Sigmoid colon (tissue), 4 donors: Measurements from ENCODE around the genes UNKL, MAPK8IP3 and FAHD1.

DNA sequence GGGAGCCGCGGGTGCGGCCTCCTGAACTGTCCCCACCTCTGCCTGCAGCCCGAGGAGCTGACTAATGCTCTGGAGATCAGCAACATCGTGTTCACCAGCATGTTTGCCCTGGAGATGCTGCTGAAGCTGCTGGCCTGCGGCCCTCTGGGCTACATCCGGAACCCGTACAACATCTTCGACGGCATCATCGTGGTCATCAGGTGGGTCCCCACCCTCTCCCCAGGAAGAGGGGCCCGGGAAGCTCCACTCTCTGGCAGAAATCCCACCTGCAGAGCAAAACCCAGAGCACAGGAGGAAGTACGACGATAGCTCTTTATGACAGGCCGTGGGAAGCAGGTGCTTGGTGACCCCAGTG is 20.0 kb downstream of the TPSG1 start:
- PRO-cap: no peak
- RAMPAGE, long total RNA, 4 experiments: no peak in any of the 4 experiments

- PRO-cap: no peak
- RAMPAGE, long total RNA, 4 experiments: no peak in any of the 4 experiments
Measured at GRCh38 chr16:1210794-1211270, 14.2 kb downstream of the TPSG1 start.

DNA sequence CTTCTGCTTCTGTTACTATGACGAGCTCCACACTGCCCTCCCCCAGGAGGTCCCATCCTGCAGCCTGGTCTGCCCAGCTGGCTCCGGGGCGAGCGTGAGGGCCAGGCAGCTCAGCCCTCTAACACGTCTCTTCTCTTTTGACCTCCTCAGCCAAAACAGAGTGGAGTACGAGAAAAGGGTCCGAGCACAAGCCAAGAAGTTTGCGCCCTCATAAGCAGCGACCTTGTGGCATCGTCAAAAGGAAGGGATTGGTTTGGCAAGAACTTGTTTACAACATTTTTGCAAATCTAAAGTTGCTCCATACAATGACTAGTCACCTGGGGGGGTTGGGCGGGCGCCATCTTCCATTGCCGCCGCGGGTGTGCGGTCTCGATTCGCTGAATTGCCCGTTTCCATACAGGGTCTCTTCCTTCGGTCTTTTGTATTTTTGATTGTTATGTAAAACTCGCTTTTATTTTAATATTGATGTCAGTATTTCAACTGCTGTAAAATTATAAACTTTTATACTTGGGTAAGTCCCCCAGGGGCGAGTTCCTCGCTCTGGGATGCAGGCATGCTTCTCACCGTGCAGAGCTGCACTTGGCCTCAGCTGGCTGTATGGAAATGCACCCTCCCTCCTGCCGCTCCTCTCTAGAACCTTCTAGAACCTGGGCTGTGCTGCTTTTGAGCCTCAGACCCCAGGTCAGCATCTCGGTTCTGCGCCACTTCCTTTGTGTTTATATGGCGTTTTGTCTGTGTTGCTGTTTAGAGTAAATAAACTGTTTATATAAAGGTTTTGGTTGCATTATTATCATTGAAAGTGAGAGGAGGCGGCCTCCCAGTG is 8.7 kb upstream of the BAIAP3 start:
- PRO-cap: no peak
- RAMPAGE, long total RNA, 4 experiments: no peak in any of the 4 experiments

DNA sequence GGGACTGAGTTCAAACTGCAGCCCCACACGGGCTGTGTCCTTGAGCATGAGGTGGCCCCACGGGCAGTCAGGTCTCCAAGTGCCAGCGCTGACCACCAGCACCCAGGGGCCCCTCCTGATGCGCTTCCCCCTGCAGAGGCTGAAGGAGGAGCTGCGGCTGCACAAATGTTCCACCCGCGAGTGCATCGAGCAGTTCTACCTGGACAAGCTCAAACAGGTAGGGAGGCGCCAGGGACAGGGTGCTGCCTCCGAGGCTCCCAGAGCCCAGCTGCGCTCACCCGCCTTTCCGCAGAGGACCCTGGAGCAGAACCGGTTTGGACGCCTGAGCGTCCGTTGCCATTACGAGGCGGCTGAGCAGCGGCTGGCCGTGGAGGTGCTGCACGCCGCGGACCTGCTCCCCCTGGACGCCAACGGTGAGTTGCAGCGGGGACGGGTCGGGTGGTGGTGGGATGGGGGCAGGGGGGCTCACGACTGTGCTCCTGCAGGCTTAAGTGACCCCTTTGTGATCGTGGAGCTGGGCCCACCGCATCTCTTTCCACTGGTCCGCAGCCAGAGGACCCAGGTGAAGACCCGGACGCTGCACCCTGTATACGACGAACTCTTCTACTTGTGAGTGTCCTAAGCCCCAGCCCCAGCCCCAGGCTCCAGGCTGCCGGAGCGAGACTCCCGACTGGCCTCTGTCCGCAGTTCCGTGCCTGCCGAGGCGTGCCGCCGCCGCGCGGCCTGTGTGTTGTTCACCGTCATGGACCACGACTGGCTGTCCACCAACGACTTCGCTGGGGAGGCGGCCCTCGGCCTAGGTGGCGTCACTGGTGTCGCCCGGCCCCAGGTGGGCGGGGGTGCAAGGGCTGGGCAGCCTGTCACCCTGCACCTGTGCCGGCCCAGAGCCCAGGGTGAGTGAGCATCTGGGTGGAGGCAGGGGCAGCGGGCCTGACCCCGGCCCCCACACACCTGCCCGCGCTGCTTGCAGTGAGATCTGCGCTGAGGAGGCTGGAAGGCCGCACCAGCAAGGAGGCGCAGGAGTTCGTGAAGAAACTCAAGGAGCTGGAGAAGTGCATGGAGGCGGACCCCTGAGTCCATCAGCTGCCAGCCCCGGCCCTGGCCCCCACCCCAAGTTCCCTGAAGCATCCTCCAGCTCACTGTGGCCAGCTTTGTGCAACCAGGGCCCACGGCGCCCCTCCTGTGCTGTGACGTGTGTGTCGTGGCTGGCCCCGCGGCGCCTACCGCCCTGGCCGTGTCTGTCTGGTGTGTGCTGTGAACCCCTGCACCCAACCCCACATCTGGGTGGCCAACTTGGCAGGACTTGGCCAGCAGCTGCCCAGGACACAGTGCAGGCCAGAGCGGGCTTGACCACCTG is 3.8 kb downstream of the TSR3 start:
- PRO-cap: no peak
- RAMPAGE, long total RNA, 4 experiments: no peak in any of the 4 experiments

- PRO-cap: no peak
- RAMPAGE, long total RNA, 4 experiments: start-site peak on the minus strand in 2 of 4 experiments, at chr16:1414691-1414723 at its widest, 10 to 55 reads per replicate
Measured at GRCh38 chr16:1414308-1415383, at the start of gene UNKL. Gene UNKL, minus strand, starts transcription at chr16:1414704.

DNA sequence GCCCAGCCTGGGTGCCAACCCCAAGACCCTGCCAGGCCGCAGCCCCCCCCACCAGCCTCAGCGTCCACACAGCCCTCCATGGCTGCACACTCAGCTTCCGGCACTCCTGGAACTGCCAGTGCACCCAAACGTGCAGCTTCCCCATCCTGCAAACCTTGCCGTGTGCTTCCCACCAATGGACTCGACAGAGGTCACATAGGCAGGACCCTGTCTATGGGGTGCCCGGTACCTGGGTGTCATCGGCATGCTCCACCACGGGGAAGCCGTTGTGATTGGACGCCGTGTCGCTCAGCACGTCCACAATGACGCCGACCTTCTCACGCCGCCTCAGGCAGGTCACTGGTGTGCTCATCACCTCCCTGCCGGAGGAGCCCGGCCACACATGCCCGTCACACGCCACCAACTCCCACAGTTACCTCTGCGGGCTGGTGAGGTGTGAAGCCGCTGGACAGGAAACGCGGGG is 3.8 kb upstream of the CCDC154 start:
- PRO-cap: no peak
- RAMPAGE, long total RNA, 4 experiments: no peak in any of the 4 experiments

GRCh38 chr16:1469525-1470399 is 5.1 kb downstream of the CLCN7 start:
- PRO-cap: no peak
- RAMPAGE, long total RNA, 4 experiments: no peak in any of the 4 experiments

- PRO-cap: no peak
- RAMPAGE, long total RNA, 4 experiments: no peak in any of the 4 experiments
Measured at GRCh38 chr16:1470400-1470846, 4.4 kb downstream of the CLCN7 start.

DNA sequence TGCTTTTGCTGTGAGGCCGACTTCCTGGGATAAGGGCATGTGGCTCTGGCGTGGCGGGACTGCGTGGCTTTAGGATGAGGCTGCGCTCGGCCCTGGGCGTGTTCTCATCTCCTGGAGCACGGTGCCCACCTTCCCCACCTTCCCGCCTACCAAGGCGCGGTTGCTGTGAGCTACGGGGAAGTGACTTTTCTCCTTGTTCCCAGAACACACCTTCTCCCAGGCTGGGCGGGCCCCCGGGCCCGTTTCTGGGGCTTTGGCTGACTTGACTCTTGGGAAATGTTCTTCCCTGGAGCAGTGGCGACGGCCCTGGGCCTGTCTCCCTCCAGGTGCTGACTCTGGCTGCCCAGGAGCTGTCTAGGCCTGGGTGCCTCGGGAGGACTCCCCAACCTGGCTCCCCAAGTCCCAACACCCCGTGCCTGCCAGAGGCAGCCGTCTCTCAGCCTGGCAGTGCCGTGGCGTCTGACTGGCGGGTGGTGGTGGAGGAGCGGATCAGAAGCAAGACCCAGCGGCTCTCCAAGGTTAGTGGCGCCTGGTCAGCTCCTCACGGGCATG is 12.0 kb downstream of the TELO2 start:
- PRO-cap: no peak
- RAMPAGE, long total RNA, 4 experiments: no peak in any of the 4 experiments

DNA sequence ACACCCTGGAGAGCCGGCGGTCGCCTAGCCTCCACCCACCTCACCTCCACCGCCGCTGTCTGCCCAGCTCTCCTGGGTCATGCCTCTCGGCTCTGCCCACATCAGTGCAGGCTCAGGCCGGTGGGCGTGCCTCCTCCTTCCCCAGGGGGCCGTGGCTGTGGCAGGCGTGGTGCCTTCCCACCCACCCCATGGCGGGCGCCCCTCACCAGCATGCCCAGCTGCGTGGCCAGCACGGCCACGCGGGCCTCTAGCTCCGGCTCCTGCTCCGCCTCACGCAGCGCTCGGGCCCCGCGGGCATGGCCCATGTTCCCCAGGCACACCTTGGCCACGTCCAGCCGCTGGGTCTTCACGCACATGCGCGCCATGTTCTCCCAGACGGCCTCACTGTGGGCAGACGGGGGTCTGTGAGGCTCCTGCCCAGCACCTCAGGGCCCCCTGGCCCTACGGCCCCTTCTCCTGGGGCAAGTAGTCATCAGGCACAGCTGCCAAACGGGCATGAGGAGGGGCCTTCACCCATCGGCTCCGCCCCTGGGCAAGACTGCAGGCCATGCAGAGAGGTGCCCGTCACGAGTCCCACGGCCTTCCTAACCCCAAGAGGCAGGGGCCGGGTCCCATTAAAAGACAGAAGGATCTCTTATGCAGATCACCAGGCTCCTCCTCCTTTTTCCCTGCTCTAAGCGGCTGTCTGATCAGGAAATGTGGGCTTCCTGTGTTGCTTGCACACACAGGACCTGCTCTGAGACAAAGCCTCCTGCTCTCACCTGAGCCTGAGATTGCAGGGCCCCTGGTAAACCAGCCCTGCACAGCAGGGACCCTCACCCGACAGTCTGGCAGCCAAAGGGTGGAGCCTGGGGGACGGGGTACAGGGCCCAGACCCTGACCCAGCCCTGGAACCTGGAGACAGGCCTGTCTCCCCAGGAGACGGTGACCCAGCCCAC is 6.8 kb upstream of the TMEM204 start:
- PRO-cap: no peak
- RAMPAGE, long total RNA, 4 experiments: no peak in any of the 4 experiments

GRCh38 chr16:1535246-1536357 is 2.1 kb downstream of the TMEM204 start:
- PRO-cap: no peak
- RAMPAGE, long total RNA, 4 experiments: no peak in any of the 4 experiments

GRCh38 chr16:1537662-1538457 is 4.4 kb downstream of the TMEM204 start:
- PRO-cap: no peak
- RAMPAGE, long total RNA, 4 experiments: no peak in any of the 4 experiments

GRCh38 chr16:1591974-1592869 is 19.6 kb downstream of the IFT140 start:
- PRO-cap: no peak
- RAMPAGE, long total RNA, 4 experiments: no peak in any of the 4 experiments

GRCh38 chr16:1705615-1706698 is at the start of gene MAPK8IP3:
Gene MAPK8IP3, plus strand, starts transcription at chr16:1706195.
- PRO-cap: bidirectional peak, plus-strand start at chr16:1706229, minus-strand start at chr16:1706028
- RAMPAGE, long total RNA, 4 experiments: start-site peak on the plus strand in 1 of 4 experiments, at chr16:1706263-1706423 at its widest, 21 reads per replicate

GRCh38 chr16:1752378-1753181 is 18.8 kb downstream of the NME3 start:
- PRO-cap: no peak
- RAMPAGE, long total RNA, 4 experiments: no peak in any of the 4 experiments

- PRO-cap: no peak
- RAMPAGE, long total RNA, 4 experiments: no peak in any of the 4 experiments
Measured at GRCh38 chr16:1780591-1781494, 1.5 kb downstream of the SPSB3 start.

DNA sequence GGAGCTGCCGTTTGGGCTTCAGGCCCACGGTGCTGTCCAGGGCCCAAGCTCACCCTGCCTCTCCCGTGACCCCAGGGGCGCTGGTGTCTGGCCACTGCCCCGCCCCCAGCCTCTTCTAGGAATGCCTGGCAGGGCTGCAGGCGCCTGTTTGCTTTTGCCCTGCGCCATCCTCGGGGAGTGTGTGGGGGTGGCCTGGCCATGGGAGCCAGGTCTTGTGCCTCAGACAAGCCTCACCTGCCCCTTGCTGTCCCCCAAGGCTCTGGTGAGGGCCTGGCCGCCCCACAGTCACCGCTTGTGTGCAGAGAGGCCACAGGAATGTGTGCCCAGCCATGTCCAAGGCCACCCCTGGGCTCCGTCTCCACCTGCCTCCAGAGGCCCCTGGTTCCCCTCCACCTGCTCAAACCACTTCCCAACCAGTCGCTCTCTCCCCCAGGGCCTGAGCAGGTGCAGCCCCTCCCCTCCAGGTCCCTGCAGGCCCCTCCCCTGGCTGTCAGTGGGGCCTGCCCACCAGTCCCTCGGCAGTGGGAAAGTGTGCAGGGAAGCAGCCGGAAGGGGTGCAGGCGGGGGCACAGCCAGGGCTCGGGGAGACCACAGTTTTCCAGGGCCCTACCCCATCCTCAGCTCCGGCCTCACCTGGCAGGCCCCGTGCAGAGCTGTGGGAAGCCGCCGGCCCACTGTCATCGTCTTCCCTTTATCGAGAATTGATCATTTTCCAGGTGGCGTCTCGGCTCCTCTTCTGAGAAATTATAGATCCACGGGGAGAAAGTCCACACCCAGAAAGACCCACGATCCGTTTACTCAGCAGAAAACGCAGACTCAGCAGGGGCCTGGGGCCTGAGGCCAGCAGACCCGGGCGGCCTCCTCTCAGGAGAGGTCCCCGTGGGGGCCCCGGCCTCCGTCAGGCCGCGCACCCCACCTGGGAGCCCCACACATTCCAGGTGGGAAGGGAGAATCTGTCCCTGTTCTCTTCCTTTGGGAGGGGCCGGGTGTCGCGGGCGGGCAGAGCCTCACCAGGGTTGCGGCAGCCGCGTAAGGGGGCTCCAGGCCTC is 1.0 kb upstream of the IGFALS start:
- PRO-cap: no peak
- RAMPAGE, long total RNA, 4 experiments: no peak in any of the 4 experiments

GRCh38 chr16:1827031-1828073 is at the start of gene FAHD1:
Gene FAHD1, plus strand, starts transcription at chr16:1827206.
- PRO-cap: no peak
- RAMPAGE, long total RNA, 4 experiments: start-site peak on the plus strand in 3 of 4 experiments, at chr16:1827211-1827238 at its widest, 17 to 220 reads per replicate

DNA sequence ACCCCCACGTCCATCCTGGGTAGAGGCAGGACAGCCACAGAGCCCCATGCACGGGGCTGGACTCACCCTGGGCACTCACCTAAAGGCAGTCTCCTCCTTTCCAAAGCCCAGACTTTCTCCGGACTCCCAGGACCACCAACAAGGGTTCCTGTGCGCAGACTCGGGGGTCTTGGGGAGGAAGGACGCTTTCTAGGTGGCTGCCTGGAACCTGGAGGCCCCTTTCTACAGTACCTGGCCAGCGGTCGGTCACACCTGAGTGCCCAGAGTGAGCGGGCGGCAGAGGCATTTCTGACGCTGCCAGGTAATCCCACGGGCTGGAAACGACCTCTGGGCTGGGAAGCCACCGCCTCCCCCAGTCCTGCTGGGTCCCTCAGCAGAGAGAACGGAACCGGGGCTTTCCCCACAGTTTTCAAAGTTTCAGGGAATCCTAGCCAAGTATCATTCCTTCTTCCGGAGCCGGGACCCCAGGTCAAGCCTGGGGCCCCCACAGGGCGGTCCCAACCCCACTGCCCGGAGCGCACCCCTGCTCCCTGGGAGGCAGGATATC is 854 bp downstream of the HS3ST6 start:
- PRO-cap: no peak
- RAMPAGE, long total RNA, 4 experiments: no peak in any of the 4 experiments

GRCh38 chr16:1941472-1942499 is 1.2 kb downstream of the MSRB1 start:
- PRO-cap: no peak
- RAMPAGE, long total RNA, 4 experiments: no peak in any of the 4 experiments